ENCODE data around the genes IFNA7, IFNA10, IFNA1 and EQTN.

DNA sequence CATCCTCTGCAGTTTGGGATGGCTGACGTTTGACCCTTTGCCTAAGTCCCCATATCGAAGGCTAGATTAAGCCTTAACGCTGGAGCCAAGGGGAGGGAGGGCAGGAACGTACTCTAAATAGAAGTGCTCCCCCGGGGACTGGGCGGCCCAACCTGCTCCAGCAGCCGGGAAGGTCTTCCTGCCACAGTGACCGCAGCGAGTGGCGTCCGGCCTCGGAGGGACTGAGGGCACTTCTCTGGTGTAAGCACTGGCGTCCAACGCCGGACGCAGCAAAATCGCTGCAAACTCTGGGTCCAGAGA is 549 bp upstream of the ACER2 start:
- PRO-cap, 3 experiments = no peak in any of the 3 experiments
- RAMPAGE, long total RNA, 2 experiments = no peak in any of the 2 experiments
- RRBS = 2% methylated on average over 11 of the region's 17 CpGs

DNA sequence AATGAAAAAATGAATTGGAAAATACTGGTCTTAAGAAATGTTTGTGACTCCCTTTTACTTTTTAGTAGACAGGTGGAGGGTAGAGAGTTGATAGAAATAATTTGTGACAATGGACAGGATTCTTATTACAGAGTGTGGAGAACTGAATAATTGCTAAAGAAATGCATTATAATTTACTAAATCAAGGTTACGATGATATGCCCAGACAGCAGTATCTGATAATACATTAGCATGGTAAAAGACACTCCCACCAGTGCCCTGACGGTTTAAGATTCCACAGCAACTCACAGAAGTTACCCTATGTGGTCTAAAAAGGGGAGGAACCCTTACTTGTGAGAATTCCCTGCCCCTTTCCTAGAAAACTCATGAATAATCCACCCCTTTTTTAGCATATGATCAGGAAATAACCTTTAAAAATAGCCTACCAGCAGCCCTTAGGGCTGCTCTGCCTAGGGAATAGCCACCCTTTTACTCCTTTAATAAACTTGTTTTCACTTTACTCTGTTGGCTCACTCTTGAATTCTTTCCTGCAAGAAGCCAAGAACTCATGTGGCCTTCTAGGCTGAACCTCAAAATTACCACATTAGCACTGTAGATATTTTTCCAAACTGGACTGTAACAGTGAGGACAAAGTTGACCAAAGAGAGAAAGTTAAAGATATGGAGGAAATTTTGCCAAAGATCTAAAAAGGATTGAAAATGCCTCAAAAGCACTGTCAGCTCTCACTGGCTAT is 244.8 kb upstream of the SLC24A2 start:
- PRO-cap, 3 experiments = no peak in any of the 3 experiments
- RAMPAGE, long total RNA, 2 experiments = no peak in any of the 2 experiments
- RRBS = no CpG with 5 or more reads among the region's 2 CpGs

DNA sequence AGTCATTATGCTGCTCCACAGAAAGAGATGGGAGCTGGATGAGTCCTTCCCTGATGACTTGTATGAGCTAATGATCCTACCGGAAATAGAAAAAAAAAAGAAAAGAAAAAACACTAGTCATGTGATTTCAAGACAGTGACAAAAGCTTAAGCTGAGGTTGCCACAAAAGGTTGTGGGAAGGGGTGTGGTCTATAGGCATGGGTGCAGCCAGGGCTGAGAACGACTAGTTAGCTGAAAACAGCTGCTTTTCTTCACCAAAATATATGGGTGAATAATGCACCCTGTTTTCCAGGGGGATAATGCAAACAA is 300.6 kb downstream of the MLLT3 start:
- PRO-cap, 3 experiments = no peak in any of the 3 experiments
- RAMPAGE, long total RNA, 2 experiments = no peak in any of the 2 experiments
- RRBS = no CpG with 5 or more reads among the region's 2 CpGs

- PRO-cap, 3 experiments = no peak in any of the 3 experiments
- RAMPAGE, long total RNA, 2 experiments = no peak in any of the 2 experiments
- RRBS = no CpG with 5 or more reads among the region's 5 CpGs
Measured at GRCh38 chr9:20551840-20552206, 70.5 kb downstream of the MLLT3 start.

GRCh38 chr9:21202071-21202440 is at the start of gene IFNA7:
Gene IFNA7 (minus strand): TSS chr9:21202205.
- PRO-cap, 3 experiments = no peak in any of the 3 experiments
- RAMPAGE, long total RNA, 2 experiments = no peak in any of the 2 experiments
- RRBS = no CpG with 5 or more reads among the region's 4 CpGs

DNA sequence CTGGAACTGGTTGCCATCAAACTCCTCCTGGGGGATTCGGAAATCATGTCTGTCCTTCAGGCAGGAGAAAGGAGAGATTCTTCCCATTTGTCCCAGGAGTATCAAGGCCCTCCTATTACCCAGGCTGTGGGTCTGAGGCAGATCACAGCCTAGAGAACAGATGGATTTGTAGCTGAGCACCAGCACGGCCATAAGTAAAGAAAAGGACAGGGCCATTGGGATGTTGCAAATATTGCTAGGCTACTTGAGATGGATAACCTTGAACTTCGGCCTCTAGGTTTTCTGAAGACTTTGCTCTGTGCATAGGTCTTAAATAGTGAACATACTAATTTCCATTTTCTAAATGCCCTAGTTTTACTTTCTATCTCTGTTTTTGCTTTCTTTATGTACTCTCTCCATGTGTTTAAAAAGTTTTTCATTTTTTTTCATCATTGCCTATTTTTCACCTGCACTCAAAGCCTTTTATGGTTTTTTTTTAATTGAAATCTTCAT is at the start of gene IFNA10:
Gene IFNA10 (minus strand): TSS at position 262 of the 492 bp plus-strand sequence.
- PRO-cap, 3 experiments = no peak in any of the 3 experiments
- RAMPAGE, long total RNA, 2 experiments = no peak in any of the 2 experiments
- RRBS = no CpG with 5 or more reads among the region's 3 CpGs

DNA sequence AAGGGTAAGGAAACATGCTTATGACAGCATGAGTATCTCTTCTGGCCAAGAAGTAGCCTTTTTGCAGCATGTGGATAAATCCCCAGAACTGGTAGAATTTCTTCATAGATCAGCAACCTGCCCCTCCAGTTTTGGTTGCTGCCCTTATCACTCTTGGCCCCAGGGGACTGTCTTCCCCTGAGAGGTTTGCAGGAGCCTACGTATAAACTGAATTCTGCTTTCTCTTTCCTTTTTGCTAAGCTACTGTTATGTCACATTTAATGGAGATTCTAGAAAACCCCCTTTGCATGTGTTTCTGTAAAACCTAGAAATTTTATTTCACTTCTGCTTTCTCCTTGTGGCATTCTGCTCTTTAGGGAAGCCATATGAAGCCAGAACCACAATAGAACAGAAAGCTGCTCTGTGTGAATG is 3.5 kb downstream of the IFNA2 start:
- PRO-cap, 3 experiments = no peak in any of the 3 experiments
- RAMPAGE, long total RNA, 2 experiments = no peak in any of the 2 experiments
- RRBS = no CpG with 5 or more reads among the region's 1 CpG

DNA sequence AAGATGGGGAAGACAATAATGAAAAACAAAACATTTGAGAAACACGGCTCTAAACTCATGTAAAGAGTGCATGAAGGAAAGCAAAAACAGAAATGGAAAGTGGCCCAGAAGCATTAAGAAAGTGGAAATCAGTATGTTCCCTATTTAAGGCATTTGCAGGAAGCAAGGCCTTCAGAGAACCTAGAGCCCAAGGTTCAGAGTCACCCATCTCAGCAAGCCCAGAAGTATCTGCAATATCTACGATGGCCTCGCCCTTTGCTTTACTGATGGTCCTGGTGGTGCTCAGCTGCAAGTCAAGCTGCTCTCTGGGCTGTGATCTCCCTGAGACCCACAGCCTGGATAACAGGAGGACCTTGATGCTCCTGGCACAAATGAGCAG is at the start of gene IFNA1:
Gene IFNA1 (plus strand): TSS at position 174 of the 379 bp plus-strand sequence.
- PRO-cap, 3 experiments = no peak in any of the 3 experiments
- RAMPAGE, long total RNA, 2 experiments = no peak in any of the 2 experiments
- RRBS = no CpG with 5 or more reads among the region's 3 CpGs

GRCh38 chr9:21519577-21520459 is 37.7 kb upstream of the IFNE start:
- PRO-cap, 3 experiments = no peak in any of the 3 experiments
- RAMPAGE, long total RNA, 2 experiments = no peak in any of the 2 experiments
- RRBS = no CpG with 5 or more reads among the region's 5 CpGs

DNA sequence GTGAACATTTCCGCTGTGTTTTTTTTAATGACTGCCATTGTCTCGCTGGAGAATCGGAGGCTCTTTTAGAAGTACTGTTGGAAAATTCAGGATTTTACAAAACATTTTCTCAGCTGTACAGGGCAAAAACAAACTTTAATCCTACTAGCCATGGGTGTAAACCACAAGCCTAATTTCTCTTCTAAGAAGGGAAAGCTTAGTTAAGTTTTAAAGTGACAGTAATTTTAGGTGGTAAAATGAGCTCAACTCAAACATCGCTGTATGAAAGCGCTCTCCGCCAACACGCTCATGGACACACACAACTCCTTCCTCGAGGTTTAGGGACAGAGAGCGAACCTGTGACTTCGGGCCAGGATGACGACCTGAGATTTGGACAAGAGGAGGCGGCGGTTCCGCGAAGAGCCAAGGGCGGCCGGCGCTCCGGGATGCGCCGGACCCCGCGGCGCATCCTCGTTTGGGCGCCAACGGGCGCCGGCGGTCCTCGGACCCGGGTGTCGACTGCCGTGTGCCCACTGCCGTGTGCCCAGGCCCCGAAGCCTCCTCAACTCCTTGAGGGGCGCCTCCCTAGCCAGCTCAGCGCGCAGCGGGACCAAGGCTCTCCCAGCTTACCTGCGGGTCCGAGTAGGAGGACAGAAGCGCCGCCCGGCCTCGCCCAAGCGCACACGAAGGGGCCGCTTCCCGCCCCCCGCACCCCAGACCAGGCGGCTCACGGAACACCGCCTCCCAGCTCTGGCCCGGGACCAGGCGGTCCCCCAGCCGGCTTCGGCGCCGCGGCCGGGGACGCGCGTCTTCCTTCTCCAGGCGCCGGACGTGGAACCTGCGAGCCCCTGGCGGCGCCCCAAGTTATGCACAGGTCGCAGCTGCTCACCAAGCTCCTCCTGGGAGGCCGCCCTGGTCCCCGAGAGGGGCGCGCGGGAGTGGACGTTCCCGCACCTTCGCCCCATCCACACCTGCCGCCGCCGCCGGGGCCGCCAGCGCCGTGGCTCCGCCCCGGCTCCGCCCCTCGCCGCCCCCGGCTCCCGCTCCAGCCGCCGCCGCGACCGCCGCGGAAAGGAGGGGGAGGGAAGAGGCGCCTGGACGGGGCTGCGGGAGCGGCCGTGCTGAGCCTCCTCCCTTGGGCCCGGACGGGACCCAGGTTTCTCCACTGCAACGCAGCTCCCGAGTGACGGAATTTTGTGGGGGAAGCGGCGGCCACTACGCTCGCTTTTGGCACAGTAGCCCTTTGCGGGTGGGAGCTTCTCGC is 77.2 kb upstream of the IFNE start:
- PRO-cap, 3 experiments = peak in 3 of 3 experiments; most common plus-strand start position 1,054 of the sequence (in 2); most common minus-strand start position 456 of the sequence (in 2)
- RAMPAGE, long total RNA, 2 experiments = no peak in any of the 2 experiments
- RRBS = 2% methylated on average over 30 of the region's 117 CpGs

DNA sequence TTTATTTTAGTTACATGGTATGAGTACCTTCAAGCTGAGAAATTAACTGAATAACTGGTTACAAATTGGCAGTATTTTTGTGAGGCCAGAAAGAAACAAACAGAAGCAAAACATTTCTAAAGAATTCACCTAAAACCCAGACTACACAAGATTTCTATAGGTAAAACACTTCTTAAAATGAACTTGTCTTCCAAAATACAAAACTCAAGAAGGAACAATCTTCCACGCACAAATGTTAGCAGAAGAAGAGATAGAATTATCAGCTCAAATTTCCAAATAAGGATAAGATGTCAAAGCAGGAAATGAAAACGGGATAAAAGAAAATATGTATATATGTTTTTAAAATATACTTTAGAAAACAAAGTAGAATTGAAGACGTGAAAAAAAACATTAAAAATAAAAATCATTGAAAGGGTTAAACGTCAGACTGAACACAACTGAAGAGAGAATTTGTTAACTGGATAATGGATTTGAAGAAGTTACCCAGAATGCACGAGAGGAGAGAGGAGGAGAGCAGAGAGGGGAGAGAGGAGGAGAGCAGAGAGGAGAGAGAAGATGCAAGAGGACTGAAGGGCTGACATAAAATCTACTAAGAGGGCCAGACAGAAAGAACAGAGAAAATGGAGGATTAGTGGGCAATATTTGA is 68.6 kb downstream of the CDKN2A start:
- PRO-cap, 3 experiments = no peak in any of the 3 experiments
- RAMPAGE, long total RNA, 2 experiments = start-site peak on the plus strand in 1 of 2 experiments, centred at position 360 of the sequence, 8 reads per replicate
- RRBS = no CpG with 5 or more reads among the region's 5 CpGs

GRCh38 chr9:22041129-22041735 is 32.1 kb upstream of the CDKN2B start:
- PRO-cap, 3 experiments = no peak in any of the 3 experiments
- RAMPAGE, long total RNA, 2 experiments = no peak in any of the 2 experiments
- RRBS = no CpG with 5 or more reads among the region's 1 CpG

DNA sequence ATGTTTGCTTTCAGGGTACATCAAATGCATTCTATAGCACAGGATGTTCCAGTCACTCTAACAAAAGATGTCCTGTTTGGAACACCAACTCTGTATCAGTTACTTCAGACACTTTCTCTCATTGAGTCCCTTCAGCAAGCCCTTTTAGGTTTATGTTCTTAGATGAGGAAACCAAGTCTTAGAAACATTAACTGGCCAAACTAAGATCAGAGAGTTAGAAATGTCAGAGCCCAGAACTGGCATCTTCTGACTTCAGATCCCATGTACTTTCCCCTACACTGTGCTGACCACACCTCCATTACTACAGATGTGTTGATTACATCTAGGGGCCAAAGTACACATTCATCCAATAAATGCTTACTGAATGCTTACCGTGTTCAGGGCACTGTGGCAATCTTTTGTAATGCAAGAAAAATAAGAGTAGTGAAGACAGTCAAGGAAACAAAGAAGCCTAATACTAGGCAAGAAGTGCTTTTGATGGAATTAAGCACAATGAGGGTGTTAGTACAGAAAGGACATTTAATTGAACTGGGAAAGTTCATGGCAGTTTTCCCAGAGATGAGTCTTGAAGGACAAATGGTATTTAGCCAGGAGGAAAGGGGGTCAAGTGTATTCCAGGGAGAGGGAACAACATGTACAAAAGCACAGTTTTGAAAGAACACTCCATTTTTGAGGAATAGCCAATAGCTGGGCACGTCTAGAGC is 89.6 kb upstream of the CDKN2B start:
- PRO-cap, 3 experiments = no peak in any of the 3 experiments
- RAMPAGE, long total RNA, 2 experiments = no peak in any of the 2 experiments
- RRBS = no CpG with 5 or more reads among the region's 2 CpGs

- PRO-cap, 3 experiments = no peak in any of the 3 experiments
- RAMPAGE, long total RNA, 2 experiments = no peak in any of the 2 experiments
- RRBS = no CpG with 5 or more reads among the region's 4 CpGs
Measured at GRCh38 chr9:22113778-22114459, 104.8 kb upstream of the CDKN2B start.

GRCh38 chr9:25188505-25188704 is 489.8 kb downstream of the TUSC1 start:
- PRO-cap, 3 experiments = peak in 2 of 3 experiments; most common plus-strand start chr9:25188562 (in 2)
- RAMPAGE, long total RNA, 2 experiments = no peak in any of the 2 experiments
- RRBS = no CpG with 5 or more reads among the region's 3 CpGs

- PRO-cap, 3 experiments = no peak in any of the 3 experiments
- RAMPAGE, long total RNA, 2 experiments = no peak in any of the 2 experiments
- RRBS = no CpG with 5 or more reads among the region's 3 CpGs
Measured at GRCh38 chr9:26888117-26888828, 4.3 kb downstream of the CAAP1 start.

DNA sequence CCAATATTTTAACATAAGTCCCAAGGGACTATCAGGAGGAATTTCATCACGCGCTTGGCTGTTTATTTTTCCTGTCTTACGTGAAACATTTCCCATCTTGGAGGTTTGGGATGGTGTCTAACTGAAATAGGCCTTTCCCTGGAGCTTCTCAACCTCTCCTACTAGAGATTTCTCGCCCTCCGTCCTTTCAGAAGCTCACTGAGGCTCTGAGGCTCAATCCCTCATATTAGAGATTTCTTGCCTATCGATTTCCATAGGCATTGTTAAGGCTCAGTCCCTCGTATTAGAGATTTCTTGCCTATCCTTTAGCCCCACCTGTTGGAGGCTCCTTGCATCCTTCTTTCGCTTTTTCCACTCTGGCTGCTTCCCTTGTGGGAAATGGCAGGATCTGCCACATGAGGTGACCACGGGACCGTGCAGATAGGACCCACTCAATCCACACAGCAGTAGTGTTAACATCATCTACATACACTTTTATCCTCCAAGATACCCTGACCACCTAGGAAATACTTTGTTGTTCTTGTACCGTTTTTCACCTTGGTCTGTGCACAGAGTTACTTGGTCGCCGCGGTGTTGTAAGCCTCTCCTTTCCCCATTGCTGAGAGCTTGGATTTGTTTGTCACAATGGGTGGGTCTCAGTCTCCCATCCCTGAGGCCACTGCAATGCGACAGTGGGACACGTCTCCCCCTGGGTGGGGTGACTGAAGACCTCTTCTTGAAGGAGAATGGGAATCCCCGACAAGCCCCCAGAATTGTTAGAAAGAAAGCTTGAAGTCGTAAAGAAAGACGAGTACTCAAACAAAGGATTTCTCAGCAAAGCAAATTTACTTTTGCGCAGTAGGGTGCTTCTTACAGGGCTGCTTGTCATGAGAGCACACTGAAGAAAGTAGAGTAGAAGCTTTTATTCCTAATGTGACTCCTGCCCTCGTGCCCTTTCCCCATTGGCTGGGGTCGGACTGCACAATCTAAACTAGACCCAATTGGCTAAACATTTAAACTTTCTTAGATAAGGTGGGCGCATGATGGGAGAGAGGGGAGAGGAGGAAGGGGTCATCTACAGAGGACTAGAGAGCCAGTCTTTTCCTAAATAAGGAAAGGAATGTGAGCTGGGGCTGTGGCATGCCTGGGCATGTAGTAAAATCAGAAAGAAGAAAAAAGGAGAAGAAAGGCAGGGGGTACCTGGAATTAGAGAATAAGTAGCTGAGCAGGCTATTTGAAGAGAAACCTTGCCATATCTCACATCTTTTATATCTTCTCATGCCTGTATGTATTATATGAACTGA is 19.7 kb downstream of the IFT74 start:
- PRO-cap, 3 experiments = peak in 2 of 3 experiments; most common plus-strand start position 561 of the sequence (in 2)
- RAMPAGE, long total RNA, 2 experiments = no peak in any of the 2 experiments
- RRBS = no CpG with 5 or more reads among the region's 23 CpGs

DNA sequence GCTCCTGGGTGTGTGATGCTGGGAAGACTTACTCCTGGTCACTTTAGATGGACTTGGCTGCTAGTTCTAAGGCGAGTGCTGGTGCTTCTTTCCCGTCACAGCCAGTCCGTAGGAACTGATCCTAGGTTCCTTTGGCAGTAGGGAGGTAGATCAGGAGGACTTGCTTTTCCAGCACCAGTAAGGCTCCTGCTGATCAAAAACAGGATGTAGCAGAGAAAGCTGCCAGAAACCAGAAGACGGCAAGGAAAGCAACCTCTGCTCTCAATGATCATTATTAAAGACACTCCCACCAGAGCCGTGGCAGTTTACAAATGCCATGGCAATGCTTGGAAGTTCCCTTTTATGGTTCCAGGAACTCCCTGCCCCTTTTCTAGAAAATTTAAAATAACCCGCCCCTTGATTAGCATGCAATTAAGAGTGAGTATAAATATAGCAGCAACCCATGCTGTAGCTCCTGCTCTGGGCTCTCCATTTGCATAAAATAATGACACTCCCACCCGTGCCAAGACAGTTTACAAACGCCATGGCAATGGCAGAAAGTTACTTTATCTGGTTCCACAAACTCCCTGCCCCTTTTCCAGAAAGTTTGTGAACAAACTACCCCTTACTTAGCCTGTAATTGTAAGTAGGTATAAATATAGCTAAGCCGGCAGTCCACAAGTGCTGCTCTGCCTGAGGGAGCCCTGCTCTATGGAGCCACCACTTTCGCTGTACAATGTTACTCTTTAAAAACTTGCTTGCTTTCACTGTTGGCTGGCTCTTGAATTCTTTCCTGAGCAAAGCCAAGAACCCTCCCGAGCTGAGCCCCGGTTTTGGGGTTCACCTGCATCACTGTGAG is 16.0 kb downstream of the EQTN start:
- PRO-cap, 3 experiments = no peak in any of the 3 experiments
- RAMPAGE, long total RNA, 2 experiments = no peak in any of the 2 experiments
- RRBS = no CpG with 5 or more reads among the region's 12 CpGs

- PRO-cap, 3 experiments = peak in 2 of 3 experiments; most common plus-strand start chr9:27297201 (in 2); most common minus-strand start chr9:27297113 (in 2)
- RAMPAGE, long total RNA, 2 experiments = start-site peak on the plus strand in 1 of 2 experiments, at chr9:27297201-27297224 at its widest, 5 reads per replicate; start-site peak on the minus strand in 2 of 2 experiments, at chr9:27297108-27297141 at its widest, 150 to 451 reads per replicate
- RRBS = no CpG with 5 or more reads among the region's 7 CpGs
Measured at GRCh38 chr9:27297026-27297460, at the start of gene EQTN. Gene EQTN (minus strand): TSS chr9:27297150.

GRCh38 chr9:27371628-27371814 is 74.6 kb upstream of the EQTN start:
- PRO-cap, 3 experiments = no peak in any of the 3 experiments
- RAMPAGE, long total RNA, 2 experiments = no peak in any of the 2 experiments
- RRBS = no CpG with 5 or more reads among the region's 2 CpGs

Data from testis (tissue), 5 donors.